Endodermal cell (in vitro differentiated cells): ENCODE measurements around the gene TM4SF1.

DNA sequence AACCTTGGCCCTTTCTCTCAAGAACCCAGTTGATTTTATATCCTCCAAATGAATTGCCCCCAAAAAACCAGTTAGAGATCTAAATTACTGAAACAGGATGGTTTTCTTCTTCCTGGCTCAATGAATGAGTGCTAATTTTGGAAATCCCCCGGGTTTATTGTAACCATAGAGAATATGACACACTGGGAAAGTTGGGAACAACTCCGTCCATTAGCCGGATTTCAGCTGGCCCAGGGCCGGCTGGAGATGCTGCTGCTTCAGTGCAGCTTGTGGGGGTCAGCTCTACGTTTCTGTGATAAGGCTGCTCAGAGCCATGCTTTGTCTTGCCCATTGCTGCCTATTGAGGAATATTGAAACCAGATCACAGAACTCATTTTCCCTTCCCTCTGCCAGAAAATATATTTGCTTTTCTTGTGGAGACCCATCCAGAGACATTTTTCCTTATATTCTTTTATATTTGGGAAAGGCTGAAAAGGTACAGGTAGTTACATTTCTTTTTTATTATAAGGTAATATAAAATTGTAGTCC, 20.4 kb downstream of the GYG1 start:
- PRO-cap = no peak

- PRO-cap = no peak
Observed at GRCh38 chr3:149188010-149188426, 33.6 kb downstream of the CP start.

GRCh38 chr3:149245711-149246009, 24.0 kb upstream of the CP start:
- PRO-cap = no peak

DNA sequence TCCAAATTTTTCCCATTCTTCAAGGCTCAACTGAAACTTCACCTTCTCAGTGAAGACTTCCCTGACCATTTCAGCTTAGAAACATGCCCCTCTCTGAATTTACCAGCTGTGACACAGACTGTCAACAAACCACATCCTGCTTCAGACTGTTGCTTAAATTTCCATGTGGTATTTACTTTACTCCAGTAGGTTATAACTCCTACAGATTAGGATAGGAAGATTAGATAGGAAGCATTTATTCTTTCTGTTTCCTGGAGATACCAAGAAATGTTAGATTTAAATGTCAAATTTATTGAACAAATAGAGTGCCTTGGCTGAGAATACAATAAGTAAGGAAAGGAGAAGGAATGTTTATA, 55.9 kb upstream of the CP start:
- PRO-cap = no peak

DNA sequence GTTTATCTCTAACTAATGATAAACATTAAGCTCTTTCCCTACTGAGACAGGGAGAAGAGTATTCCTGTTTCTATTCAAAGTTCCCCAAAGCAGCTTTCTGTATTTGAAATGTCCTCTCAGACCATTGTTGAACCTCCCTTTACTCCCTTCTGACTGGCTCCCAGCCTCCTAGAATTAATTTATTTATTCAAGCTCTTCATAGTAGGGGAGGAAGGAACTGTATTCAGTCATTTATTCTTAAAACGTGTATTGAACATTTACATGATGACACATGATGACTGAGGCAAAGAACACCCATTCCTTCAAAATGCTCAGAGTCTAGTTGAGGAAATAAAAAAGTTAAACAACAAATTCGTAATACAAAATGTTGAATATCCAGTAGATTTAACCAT, 7.2 kb upstream of the TM4SF18 start:
- PRO-cap = no peak

DNA sequence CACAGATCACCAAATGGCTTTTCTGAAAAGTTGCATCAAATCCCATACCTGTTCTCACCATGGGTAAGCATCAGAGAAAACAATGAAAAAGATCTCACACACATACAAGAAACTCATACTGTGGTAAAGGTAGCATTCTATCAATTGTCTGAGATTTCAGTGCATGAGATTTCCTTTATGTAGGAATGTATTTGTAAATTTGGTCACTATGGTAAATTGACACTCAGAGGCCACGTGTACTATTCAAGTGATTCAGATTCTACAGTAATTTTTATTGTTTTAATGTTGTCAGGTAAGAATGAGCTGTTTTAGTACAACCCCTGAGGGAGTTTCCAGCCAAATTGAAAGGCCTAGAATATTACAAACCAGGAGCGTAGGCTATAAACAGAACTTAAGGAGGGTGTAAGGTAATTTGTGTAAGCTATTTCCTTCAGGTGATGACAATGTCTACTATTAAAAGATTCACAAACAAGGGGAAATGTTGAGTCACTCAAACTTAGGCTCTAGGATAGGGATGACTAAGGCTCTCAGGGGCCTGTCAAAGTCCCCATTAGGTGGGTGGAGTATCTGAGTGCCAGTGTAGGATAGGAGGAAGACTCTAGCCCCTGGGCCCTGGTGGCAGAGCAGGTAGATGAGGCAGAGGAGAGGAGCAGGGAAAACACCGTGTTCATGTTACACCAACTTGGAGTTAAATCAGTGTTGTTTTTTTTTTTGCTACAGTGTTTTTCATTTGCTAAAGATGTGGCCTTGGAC, 10.5 kb downstream of the TM4SF1 start:
- PRO-cap = no peak

DNA sequence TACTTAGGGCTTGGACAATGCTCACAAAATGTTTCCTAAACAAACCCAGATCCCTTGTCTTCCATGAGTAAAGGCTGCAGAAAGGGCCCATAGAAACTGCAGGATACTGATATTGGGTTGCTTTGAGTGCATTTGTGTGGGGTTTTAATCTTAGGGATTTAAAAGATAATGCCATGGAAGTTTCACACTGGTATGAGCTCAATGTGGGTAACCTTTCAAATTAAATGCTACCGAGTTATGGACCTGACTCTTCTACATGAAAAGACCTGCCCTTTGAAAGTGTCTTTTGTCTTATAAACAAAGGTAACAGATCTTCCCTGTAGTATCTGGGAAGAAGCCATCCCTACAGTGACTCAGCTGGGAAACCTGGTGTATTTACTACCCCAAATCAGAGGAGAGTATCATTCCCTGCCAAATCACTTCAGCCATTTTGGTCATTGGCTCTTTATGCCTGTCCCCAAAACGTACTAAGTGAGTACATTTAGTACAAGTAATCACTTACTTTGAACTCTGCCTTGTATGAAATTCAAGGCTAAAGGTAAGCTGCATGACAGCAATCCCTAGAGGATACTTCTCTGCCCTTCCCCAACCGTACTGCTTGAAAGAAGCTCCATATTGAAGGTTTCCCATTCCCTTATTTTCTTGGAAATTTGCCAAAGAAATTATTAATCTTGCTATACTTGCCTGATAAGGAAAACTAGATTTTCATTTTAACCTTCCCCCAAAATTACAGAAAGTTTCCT, 7.3 kb downstream of the TM4SF1 start:
- PRO-cap = no peak

DNA sequence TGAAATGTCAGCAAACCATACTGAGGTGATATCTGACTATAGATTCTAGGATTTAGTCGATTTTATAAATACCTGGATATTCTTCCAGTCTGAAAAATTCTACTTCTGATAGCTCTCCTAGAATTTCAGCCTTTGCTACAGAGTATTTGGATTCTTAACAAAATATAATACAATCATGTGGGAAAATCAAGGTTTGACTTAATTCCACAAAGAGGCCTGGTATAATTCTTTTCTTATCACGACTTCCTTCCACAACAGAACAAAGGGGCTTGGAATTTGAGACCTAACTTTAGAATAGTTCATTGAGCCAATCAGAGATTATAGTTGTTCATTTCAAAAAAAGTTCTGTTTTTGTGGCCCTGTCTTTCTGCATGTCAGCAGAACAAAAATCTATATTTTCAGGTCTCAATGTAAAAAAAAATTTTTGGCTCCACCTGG, 4.2 kb downstream of the TM4SF1 start:
- PRO-cap = no peak

- PRO-cap = no peak
Observed at GRCh38 chr3:149377340-149378456, at the start of gene TM4SF1. TM4SF1 (minus strand) TSS chr3:149377649.

GRCh38 chr3:149381882-149383051, 4.8 kb upstream of the TM4SF1 start:
- PRO-cap = no peak

DNA sequence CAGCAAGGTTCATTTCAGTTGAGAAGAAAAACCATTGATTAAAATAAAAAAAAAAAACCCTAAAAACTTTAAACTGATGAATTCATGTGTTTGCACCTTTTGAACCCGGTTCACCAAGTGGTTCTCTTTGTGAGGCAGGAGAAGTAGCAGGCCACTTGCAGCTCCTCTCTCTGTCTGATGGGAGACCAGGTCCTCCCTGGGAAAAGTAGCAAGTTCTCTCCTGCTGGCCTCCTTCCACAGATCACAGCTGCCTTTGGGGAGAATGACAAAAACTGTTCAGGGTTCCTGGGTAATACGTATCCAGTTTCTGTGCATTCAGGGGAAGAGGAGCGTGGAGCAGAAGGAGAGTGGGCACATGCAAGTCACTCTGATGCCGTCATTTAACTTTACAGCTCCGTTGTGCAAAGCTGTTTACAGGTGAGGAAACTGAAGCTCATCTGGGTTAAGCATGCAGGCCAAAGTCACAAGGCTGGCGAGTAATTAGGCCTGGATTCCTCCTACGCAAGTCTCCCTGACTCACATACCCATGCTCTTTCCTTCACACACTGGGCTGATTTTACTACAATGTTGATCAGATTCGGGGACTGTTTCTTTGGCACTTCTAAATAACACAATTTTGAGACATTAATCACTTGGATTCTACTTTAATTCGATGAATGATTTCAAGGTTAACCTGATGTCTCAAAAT, 7.4 kb upstream of the TM4SF1 start:
- PRO-cap = no peak

GRCh38 chr3:149393514-149393713, 16.0 kb upstream of the TM4SF1 start:
- PRO-cap = no peak

- PRO-cap = no peak
Observed at GRCh38 chr3:149476279-149476834, 1.9 kb downstream of the TM4SF4 start.

DNA sequence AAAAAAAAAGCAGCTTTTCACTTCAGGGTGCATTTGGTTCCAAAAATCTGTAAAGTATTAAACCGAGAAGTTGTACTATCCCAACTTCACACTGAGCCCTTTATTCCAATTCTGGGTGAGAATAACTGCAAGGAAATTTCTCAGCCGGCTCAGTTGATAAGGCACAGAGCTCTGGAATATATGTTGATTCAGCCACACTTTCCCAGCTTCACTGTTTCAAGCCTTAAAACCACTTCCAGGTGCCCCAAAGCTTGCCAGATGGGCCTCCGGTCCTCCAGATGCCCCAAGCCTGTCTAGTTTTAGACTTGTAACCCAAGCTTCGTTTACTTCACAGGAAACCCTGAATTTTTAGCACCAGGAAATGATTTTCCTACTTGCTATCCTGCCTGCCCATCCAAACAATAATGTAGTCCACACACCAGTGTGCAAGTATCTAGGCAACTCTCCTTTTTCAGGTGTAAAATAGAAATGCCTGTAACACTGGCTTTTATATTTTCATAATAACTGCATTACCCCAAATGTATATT, 79.6 kb downstream of the TM4SF4 start:
- PRO-cap = no peak

GRCh38 chr3:149615917-149616649, 41.7 kb downstream of the WWTR1 start:
- PRO-cap = no peak

DNA sequence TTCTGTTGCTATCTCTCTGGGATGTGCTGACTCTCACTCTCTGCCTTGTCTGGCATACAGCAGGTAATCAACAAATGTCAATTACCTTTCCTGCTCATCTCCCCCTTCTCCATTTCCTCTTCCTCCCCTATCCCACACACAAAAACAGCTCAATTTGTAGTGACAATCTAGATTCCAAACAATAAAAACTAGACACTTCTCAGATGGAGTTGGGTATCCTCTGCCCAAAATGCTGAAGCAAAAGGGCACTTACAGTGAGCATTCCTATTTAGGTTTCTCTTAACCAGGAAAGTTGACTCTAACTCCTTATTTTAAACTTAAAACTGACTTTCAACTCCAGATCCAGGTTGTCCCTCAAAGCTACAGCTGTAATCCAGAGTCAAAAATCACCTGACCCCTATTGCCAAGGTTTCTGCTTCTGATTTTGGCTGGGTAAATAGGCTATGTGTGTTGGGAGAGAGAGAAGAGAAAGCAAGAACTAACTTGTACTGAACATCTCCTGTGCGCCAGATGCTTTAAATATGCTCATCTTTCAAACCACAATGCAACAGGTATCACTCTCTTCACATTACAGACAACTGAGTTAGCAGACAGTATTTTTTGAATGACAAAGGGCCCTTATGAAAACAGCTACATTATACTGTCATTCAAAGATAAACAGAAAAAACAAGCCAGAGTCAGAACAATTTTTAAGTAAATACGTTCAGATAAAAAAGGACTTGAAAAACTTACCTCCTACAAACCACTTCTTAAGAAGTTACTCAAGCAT, 7.1 kb downstream of the WWTR1 start:
- PRO-cap = no peak

- PRO-cap = no peak
Observed at GRCh38 chr3:149656197-149656395, 1.7 kb downstream of the WWTR1 start.

GRCh38 chr3:149781344-149781617, 11.1 kb downstream of the ANKUB1 start:
- PRO-cap = no peak

DNA sequence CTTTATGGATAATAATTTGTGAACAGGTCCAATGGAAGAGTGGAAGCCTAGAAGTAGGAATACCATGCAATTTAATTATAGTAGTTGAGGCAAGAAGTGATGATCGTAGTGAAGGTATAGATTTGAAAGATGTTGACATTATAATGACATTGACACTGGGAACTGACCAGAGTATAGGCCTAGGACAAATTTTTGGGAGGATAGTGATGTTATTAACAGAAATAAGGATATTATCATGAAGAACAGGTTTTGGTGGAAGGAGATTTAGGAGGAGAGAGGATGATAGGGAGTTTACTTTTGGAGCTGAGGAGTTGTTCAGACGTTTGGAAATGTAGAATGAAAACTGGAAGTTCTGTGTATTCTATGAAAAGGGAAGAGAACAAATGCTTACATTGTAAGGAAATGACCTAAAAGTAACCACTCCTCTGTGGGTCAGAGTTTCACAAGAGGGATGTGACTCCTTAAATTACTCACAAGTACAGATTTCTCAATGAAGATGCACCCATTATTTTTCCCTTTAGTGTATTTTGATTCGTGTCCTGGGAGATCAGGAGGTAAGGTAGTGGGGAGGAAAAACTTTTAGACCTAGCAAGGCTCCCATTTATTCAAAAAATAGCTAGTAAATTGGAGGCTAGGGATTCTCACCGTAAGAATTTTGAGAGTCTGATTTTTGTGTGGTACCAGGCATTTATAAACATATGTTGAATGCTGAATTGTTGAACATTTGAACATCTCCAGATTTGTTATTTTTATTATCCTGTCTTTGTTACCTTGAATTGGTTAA, 3.9 kb downstream of the RNF13 start:
- PRO-cap = no peak

GRCh38 chr3:150062309-150063017, 91.8 kb upstream of the PFN2 start:
- PRO-cap = no peak